Placental epithelial cell (primary cell): ENCODE results near the genes IFI6 and SMPDL3B.

DNA sequence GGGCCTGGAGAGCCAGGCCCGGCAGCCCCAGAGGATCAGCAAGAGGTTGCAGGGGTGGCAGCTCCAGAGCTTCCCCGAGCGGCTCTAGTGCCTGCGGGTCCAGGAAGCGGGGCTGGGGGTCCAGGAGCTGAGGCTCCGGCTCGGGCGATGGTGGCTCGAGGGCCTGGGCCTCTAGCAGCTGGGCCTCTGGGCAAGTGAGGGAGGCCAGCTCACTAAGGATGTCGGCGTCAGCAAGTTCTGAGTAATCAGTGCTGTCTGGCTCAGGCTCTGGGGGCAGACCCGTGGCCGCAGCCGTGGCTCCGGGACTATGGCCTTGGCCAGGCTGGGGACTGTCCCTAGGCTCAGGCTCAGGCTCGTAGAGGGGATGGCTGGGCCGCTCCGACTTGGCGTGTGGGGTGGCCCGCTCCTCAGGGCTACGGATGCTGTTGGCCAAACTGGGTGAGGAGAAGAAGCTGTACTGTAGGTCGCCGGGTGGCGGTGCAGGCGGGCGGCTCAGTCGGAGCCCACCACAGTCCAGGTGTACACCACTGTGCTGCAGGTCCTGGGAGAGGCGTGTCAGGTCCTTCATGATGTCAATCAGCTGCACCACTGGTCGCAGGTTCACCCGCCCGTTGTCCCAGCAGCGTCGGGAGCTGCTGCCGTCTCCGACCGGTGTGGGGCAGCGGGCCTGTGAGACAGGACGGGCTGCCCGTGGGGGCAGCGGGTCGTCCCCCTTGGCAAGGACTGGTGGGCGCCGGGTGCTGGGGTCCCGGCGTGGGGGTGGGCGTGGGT, 52.6 kb downstream of the AHDC1 start:
- CAGE, long polyA plus RNA = no peak

DNA sequence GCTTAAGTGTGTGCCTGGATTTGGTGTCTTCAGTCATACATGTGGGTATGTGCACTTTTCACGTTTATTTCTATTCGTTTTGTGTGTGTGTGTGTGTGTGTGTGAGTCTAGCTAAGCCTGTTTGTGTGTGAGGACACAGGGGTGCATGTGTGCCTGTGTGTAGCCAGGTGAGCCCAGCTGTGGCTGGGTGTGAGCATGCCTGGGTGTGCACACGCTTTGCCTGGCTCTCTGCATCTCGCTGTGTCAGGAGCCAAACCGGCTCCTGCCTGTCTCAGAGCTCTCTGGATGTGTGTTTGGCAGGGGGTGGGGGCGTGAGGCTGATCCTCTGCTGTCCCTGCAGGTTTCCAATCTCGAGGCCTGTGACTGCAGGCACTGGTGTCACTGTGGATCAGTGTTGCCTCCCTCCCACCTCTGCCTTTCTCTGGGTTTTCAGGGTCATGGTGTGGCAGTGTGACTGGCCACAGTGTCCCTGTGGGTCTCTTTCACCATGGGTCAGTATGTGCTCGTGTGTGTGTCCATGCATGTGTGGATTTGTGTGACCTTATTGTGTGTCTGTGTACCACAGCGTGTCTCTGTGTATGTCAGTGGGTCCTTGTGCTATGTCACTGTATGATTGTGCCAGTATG, 43.7 kb downstream of the AHDC1 start:
- CAGE, long polyA plus RNA = no peak

- CAGE, long polyA plus RNA = no peak
These were observed 14.5 kb downstream of the AHDC1 start for GRCh38 chr1:27589050-27590257.

DNA sequence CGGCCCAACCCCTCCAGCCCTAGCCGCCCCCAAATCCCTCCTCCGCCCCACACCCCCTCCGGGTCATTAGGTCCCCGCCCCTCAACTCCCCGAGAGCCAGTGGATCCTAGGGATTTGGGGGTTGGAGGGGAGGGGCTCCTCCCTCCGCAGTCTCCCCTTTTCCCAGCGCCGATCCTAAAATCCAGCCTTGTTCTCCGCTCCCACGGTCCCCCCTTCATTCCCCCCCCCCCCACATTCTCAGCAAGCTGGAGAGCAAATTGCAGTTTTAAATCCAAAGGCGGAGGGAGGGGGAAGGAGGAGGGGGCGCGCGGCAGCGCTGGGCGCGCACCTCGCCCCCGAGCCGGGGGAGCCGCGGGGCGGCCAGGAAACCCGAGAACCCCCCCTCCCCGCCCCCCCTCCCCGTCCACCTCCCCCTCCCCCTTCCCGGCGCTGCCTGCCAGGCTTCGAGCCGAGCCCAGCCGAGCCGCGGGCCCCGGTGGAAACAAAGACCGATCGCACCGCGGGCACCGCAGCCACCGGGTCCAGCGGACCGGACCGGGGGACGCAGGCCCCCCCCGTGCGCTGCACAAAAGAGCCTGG, 1.1 kb downstream of the AHDC1 start:
- CAGE, long polyA plus RNA = no peak

GRCh38 chr1:27662510-27663620, 9.1 kb downstream of the IFI6 start:
- CAGE, long polyA plus RNA = no peak

DNA sequence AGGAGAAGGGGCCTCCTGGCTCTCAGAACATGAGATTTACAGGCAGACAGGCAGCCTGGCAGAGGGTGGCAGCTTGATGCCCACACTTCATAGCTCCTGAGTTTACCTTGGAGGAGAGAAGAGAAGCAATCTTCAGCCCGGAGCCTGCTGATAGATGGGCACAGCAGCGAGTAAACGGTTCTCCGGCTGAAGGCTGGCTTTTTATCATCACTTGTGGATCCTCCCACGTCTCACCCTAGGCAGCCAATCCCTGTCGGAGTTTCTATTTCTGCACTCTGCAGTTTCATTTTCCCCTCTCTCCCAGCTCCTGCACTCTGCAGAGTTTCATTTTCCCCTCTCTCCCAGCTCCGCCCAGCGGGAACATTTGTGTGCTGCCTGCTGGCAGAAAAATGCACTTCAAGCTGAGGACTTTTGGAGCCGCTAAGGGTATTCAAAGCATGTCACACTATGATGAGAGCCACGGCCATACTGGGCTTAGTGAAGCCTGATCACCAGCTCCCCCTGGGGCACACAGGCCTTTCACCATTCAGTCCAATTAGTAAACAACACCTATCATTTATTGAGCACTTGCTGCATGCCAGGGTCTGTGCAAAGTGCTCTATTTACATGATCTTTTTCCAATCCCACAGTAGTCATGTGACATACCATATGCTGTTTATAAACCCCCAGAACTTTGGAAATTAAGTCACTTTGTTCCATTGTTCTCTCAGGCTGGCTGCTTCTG, at the start of gene IFI6:
TSS of gene IFI6 (minus strand) at position 176 of the 724 bp plus-strand sequence.
- CAGE, long polyA plus RNA = no peak

GRCh38 chr1:27725423-27725865, 317 bp upstream of the FAM76A start:
- CAGE, long polyA plus RNA = no peak

- CAGE, long polyA plus RNA = no peak
These were observed 10.0 kb downstream of the THEMIS2 start for GRCh38 chr1:27882029-27882988.

- CAGE, long polyA plus RNA = no peak
These were observed 15.3 kb downstream of the THEMIS2 start for GRCh38 chr1:27887638-27887955.

DNA sequence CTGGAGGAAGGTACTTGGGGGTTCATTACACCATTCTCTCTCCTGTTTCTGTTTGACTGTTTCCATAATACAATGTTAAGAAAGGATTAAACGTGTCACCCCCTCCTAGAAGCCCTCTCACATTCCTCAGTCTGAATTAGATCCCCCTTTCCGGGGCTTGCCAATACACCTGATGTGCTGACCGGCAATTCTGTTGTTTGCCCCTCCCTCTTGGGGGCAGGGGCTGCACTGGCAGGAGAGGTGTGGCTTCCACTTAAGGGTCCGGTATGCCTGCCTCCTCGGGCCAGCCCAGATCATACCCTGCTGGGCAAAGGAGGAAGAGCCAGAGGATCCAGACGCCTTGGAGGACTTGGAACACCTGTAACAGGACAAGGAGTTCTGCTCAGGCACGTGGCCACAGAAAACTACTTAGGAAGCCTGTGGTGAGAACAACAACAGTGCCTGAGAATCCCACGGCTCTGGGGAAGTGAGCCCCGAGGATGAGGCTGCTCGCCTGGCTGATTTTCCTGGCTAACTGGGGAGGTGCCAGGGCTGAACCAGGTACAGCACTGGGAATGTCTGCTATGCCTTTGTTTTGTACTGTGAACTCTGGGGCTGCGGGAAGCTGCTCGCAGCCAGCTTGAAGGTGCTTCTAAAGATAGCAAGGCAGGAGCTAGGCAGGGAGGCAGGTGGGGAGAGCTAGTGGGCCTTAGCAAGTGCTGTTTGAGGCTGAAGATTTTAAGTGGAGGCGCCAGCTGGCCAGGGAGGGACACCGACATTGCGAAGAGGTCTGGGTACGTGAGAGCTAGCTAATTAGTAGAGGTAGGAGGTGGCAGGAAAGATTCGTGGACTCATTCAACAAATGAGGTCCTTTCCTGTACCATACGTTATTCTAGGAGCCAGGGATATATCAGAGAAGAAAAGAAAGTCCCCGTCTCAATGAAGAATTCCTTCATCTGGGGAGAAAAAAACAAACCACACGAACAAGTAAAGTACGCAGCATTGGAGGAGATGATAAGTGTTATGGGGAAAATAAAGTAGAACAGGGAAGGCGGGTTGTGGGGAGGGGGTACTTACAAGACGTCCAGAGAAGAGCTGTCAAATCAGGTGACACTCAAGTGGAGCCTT, at the start of gene SMPDL3B:
TSS of gene SMPDL3B (plus strand) at position 296 of the 1,107 bp plus-strand sequence.
- CAGE, long polyA plus RNA = no peak

GRCh38 chr1:28063976-28064397, 24.4 kb downstream of the EYA3 start:
- CAGE, long polyA plus RNA = no peak

DNA sequence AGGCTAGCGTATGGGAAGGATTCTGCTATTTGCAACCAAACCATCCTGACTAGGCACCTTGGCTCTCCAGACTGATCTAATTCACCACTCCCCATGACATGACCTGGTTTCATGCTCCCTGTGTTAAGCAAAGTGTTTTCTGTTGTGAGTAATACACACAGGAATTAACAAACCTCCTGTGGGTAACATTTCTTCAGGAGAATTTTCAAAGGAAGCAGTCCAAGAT, 35.3 kb upstream of the EYA3 start:
- CAGE, long polyA plus RNA = no peak

DNA sequence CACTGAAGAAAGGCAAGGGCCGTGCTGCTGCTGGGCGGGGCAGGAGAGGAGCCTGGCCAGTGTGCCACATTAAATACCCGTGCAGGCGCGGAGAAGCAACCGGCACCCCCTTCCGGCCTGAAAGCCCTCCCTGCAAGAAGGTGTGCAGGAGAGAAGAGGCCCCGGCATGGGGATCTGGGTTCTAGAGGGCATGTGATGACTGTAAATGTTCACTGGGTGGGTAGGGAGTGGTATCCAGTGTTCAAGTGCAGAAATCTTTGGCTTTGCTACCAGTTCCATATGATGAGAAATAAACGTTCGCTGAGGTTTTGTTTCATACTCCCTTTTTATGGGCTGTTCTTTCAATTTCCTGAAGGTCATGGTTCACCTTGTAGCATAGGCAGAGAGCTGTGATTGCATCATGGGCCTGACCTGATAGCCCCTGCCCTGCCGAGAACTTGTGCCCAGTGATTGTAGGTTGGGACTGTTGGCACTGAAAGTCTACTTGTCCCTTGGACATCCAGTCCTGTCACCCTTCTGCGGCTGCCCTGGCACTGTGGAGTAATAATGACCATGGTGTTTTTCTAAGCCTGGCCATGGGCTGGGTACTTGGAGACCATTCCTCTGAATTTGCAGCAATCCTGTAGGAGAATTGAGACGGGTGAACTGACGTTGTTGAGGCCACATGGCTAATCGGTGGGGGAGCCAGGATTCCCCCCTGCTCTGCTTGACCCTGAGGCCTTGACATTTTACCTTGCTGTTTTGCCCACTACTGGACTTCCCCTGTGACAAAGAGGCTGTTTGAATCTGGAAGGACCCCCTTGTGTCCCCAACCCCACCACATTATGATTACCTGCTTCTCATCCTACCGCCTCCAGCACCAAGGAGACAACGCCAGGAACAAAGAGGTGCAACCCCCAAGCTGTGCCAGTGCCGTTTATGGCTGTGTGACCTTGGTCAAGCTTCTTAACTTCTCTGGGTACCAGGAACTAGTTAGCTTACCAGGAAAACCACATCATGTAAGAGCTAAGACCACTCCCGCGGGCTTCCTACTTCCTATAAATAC, 23.2 kb downstream of the SESN2 start:
- CAGE, long polyA plus RNA = no peak

- CAGE, long polyA plus RNA = no peak
These were observed 1.2 kb upstream of the TAF12 start for GRCh38 chr1:28644030-28644583.

DNA sequence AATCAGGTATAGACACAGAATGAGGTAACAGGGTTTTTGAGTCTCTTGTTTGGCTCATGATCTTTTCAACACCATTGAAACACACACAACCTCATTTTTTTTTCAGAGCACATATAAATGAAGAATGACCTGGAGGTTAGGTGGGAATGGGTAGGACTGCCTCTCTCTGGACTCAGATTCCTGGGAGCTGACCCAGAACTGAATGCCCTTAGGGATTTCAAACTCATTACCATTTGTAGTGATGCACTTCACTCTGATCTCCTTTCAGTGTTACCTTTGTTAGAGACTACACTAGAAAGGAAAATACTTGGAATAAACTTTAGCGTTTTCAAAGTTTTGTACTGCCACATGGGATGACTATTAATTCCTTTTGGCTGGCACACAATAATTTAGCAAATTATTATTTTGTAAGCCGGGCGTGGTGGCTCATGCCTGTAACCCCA, 51.1 kb downstream of the EPB41 start:
- CAGE, long polyA plus RNA = no peak

GRCh38 chr1:29119434-29120117, 4.1 kb downstream of the TMEM200B start:
- CAGE, long polyA plus RNA = no peak

GRCh38 chr1:29158995-29159670, 22.6 kb downstream of the SRSF4 start:
- CAGE, long polyA plus RNA = no peak

DNA sequence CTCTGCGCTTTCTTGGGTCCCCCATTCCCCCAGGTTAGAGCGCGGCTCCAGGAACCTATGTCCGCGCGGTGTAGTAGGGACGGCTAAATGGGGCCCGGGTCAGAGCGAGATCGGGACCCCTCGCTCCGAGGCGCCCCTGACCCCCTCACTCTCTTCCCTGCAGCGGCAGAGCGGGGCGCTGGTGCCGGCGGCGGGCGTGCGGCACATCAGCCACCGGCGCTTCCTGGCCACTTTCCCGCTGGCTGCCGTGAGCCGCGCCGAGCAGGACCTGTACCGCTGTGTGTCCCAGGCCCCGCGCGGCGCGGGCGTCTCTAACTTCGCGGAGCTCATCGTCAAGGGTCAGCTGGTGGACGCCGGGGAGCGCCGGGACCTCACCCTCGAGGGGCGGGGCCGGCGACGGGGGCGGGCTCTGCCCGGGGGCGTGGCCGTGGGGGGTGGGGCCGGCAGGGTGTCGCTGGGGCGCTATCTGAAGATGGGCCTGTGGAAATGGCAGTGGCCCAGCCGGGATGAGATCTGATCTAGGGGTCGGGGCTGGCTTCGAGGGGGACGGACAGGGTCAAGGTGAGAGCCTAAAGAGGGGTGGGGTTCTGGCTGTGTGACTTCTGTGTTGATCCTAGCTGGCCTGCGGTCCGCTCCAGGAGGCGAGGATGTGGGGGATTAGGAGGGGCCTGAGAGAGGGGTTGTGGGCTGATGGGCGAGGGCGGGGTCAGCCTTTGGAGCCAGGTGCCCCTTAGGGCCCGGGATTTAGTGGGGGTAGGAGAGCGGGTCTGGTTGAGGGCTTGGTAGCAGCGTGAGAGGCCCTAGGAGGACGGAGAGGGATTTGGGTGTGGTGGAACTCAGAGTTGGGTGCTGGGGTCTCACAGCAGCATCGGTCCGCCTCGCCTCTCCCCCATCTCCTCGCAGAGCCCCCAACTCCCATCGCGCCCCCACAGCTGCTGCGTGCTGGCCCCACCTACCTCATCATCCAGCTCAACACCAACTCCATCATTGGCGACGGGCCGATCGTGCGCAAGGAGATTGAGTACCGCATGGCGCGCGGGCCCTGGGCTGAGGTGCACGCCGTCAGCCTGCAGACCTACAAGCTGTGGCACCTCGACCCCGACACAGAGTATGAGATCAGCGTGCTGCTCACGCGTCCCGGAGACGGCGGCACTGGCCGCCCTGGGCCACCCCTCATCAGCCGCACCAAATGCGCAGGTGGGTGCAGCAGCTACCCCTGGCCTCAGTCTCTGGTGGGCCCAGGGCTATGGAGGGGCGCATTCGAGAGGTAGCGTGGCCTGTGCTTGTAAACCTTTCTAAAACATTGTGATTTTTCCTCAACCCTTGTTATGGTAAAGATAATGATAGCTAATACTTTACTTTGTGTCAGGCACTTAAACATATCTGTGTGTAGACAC, 23.9 kb downstream of the PTPRU start:
- CAGE, long polyA plus RNA = no peak

DNA sequence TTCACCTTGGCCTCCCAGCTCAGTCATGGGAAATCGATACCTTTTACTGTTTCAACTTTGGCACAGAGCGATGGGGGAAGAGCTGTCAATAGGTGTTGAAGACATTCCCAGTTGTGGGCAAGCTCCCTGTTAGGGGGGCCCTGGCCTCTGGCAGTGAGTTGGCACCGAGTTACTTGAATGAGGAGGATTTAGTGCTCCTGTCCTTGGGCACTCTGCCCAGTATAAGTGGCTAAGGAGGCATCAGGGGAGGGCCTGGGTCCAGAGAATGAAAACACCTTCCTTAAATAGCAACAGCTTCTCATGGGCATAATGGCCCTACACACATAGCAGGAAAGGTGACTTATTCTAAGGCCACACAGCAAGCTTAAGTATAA, 664.4 kb downstream of the PTPRU start:
- CAGE, long polyA plus RNA = no peak

- CAGE, long polyA plus RNA = no peak
These were observed 674.6 kb downstream of the PTPRU start for GRCh38 chr1:29910797-29911416.